ENCODE measurements around the genes NAT8 and STAMBP.

DNA sequence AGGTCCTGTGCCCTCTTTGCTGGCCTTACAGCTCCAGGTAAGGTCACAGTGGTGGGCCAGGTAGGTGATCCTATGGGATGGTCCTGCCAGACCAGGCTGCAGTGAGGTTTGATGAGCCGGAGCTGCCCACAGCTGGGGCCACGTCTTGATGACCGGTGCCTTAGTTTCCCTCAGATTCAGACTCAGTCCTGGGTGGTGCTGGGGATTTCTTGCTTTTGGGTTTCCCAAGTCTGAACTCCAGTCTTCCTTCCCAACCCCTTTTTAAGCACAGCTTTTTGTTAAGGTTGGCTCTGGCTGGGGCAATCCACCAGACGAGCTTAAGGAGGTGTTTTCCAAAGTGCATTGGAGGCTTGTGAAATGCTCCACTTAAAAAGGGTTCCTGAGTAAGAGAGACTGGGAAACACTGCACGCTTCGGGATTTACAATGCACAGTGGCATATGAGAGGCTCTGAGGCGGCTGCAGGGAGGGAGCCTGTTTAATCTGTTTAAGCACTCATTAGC lies 127.5 kb downstream of the DYSF start:
- RAMPAGE, long total RNA: no peak
- RRBS: no CpG with 5 or more reads among the region's 7 CpGs

- RAMPAGE, long total RNA: no peak
- RRBS: no CpG with 5 or more reads among the region's 8 CpGs
These were observed 138.7 kb downstream of the DYSF start for GRCh38 chr2:71605178-71605596.

DNA sequence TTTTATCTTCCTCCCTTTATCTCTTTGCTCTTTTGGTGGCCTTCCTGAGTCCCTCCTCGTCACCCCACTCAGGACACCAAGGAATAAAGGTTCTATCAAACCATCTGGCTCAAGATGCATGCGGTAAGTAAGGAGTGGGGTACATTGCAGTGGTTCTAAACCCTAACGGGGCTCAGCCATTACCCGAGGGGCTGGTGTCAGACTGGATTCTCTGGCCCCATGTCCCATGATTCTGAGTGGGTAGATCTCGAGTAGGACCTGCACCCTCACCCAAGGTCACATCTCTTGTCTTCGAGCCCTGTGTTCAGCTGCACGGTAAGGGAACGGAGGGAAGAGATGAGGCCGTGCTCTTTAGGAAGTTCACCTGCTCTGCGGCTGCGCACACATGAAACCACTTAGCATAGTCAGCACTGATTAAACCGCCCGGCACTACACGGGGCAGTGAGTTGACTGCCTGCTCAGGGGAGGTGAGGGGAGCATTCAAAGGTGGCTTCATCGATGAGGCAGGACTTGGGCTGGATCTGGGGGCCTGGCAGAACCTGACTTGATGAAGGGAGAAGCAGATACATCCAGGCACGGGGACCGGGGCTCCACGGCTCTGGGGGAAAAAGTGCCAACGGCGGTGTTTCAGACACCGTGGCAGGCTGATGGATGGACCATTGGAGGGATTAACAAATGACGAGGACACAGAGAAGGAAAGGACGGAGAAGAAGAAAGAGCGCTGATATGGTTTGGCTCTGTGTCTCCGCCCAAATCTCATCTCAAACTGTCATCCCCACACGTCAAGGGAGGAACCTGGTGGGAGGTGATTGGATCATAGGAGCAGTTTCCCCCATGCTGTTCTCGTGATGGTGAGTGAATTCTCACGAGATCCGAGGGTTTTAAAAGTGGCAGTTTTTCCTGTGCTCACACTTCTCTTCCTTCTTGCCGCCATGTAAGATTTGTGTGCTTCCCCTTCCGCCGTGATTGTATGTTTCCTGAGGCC lies 248.7 kb downstream of the CYP26B1 start:
- RAMPAGE, long total RNA: no peak
- RRBS: no CpG with 5 or more reads among the region's 32 CpGs

- RAMPAGE, long total RNA: no peak
- RRBS: no CpG with 5 or more reads among the region's 6 CpGs
These were observed 221.7 kb downstream of the CYP26B1 start for GRCh38 chr2:71926025-71926382.

DNA sequence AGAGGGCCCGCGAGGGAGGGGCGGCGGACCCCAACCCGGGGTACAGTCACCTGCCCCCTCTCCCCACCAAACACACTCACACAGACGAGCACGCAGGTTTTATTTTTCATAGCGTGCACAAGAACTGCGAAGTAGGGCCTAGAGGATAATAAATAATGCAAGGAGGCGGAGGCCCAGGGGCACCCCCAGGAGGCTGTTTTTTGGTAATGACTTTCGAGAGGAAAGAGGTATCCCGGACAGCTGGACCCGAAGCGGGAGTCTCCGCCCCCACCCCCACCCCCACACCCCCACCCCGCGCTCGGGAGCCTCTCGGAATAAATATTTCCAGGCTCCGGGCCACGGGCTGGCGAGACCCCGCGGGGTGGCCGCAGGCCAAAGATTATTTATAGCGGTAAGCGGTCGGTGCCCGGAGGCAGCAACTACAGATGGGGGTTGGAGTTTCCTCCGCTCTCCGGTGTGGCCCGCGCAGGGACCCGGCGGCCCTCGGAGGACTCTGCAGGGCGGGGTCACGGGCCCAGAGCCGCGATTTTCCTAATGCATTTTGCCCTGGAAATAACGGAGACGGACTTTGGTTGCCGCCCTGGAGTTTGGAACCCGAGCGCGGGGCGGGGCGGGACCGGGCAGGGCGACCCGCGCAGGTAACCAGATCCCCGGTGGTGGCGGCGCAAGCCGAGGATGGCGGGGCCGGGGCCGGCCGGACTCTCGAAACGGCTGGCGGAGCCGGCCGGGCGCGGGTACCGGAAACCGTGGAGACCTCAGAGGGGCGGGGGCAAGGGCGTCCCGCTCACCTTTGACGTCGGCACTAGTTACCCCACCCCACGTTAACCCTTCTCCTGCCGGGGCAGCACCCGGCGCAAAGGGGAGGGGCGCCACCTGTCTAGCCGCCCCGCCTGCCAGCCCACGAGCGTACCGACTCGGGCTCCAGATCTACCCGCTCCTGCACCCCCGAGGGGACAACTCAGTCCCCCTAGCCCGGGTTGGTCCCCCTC lies 3.1 kb downstream of the CYP26B1 start:
- RAMPAGE, long total RNA: no peak
- RRBS: 3% methylated on average over 26 of the region's 88 CpGs

- RAMPAGE, long total RNA: no peak
- RRBS: no CpG with 5 or more reads among the region's 4 CpGs
These were observed 155.3 kb upstream of the CYP26B1 start for GRCh38 chr2:72302600-72303644.

DNA sequence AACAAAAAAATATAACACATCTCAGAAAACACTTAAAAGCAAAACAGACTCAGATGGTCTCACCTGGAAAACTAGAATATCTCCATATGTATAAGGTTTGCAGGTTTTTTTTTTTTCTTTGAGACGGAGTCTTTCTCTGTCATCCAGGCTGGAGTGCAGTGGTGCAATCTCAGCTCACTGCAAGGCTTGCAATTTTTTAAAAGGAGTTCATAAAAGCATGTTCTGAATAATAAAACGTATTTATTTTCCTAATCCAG lies 132.7 kb downstream of the EXOC6B start:
- RAMPAGE, long total RNA: no peak
- RRBS: no CpG with 5 or more reads among the region's 2 CpGs

DNA sequence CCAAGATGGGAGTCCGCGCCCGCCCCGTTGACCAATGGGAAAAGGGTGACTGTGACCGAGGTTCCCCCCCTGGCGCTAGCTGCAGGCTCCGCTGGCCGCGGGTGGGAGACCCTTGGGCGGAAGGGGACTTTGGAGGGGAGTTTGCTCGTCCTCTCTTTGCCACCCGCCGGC lies 219 bp downstream of the SFXN5 start:
- RAMPAGE, long total RNA: no peak
- RRBS: no CpG with 5 or more reads among the region's 13 CpGs

GRCh38 chr2:73233902-73234094 lies 310 bp upstream of the CCT7 start:
- RAMPAGE, long total RNA: no peak
- RRBS: no CpG with 5 or more reads among the region's 6 CpGs

DNA sequence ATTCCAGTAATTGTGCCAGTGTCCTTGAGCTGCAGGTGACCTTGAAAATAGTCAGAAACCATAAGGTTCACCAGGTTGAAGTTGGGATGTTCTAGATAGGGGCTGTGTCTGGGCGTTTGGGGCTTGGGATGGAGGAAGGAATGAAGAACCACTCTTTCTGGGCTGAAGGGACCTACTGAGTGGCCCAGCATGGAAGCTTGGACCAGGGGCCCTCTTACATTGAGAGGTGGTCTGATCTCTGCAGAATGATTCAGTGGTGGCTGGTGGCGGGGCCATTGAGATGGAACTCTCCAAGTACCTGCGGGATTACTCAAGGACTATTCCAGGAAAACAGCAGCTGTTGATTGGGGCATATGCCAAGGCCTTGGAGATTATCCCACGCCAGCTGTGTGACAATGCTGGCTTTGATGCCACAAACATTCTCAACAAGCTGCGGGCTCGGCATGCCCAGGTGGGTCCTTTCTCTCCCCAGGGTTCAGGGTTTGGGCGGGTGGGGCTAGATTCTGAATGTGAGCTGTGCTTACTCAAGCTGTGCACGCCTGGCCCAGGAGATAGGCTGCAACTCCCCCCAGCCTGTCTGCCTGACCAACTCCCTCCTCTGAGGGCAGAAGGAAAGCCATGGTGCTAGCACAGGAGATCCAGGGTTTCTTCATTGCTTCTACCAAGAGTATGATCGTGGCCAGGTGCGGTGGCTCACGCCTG lies 17.0 kb downstream of the CCT7 start:
- RAMPAGE, long total RNA: no peak
- RRBS: no CpG with 5 or more reads among the region's 11 CpGs

DNA sequence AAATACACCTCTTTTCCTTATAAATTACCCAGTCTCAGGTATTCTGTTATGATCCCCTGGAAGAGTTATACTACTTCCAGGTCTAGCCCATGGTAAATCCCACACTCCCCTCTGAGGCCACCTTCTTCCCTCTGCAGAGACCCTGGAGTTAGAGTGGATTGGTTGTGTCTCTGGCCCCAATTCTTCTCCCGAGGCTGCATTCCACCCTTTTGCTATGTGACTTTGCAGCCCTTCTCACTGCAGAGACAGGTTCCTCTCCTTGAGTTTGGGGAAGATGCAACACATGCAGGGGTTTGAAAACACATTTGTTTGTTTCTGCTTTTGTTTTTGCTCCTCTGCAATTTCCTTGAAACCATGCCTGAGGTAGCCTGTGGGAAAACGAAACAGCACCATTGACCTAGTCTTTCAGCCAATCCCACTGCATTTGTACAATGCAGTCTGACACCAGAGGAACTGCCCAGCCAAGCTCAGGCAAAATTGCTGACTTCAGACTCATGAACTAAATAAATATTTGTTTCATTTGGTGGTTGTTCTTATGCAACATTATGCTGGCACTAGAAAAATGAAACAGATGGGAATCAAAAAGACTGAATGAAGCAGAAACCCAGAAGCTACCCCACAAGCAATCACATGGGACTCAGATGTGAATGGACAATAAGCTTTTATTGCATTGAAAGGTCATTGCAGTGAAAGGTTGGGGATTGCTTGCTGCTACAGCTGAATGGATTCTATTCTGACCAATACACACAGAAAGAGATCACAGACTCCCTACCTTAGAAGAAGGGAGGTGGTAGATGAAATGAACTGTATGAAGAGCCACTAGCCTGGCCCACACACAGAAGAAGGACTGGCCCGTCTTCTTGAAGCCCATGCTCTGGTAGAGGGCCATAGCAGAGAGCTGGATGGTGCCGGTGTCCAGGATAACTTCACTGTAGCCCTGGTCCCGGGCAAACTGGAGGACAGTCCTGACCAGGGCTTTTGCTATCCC lies 1.7 kb downstream of the NAT8 start:
- RAMPAGE, long total RNA: no peak
- RRBS: no CpG with 5 or more reads among the region's 5 CpGs

- RAMPAGE, long total RNA: no peak
- RRBS: no CpG with 5 or more reads among the region's 4 CpGs
These were observed at the start of gene NAT8 for GRCh38 chr2:73642322-73642617. Gene NAT8, minus strand, starts transcription at chr2:73642422.

GRCh38 chr2:73684986-73685332 lies 42.7 kb upstream of the NAT8 start:
- RAMPAGE, long total RNA: no peak
- RRBS: no CpG with 5 or more reads among the region's 8 CpGs

- RAMPAGE, long total RNA: start-site peak on the plus strand at chr2:73828956-73829012, 418 and 524 reads in 2 replicates
- RRBS: no CpG with 5 or more reads among the region's 53 CpGs
These were observed at the start of gene STAMBP for GRCh38 chr2:73828506-73829700. Gene STAMBP, plus strand, starts transcription at chr2:73828961.

GRCh38 chr2:73913203-73913881 lies 13.3 kb upstream of the DGUOK start:
- RAMPAGE, long total RNA: no peak
- RRBS: no CpG with 5 or more reads among the region's 6 CpGs

GRCh38 chr2:73916569-73917019 lies 10.1 kb upstream of the DGUOK start:
- RAMPAGE, long total RNA: no peak
- RRBS: no CpG with 5 or more reads among the region's 4 CpGs

DNA sequence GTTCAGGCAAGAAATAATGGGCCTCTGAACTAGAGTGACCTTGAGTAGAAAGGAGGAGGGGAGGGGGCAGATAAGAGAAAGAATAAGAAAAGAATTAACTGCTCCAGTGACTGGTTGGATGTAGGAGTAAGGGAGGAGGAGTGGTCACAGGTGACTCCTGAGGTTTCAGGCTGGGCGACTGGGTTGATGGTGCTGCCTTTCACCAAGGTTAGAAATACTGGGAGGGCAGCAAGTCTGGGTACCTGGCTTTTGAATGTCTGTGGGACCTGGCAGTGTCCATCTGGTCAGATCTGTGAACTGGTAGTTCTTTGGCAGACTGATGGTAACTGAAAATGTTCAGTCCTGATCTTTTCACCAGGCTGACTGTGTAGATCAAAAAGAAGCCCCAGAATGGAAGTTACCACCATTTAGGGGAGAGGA lies 69.5 kb downstream of the TET3 start:
- RAMPAGE, long total RNA: no peak
- RRBS: no CpG with 5 or more reads among the region's 1 CpG

DNA sequence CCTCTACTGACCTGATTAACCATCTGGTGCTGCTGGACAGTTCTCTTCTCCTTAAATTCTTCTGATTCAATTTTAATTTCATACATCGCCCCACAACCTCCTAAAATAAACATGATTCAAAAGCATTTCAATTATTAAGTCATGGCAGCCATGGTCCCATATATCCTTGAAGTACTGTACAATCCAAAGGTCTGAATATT lies 5.6 kb downstream of the BOLA3 start:
- RAMPAGE, long total RNA: no peak
- RRBS: no CpG with 5 or more reads among the region's 1 CpG

- RAMPAGE, long total RNA: no peak
- RRBS: no CpG with 5 or more reads among the region's 8 CpGs
These were observed 3.0 kb upstream of the MOB1A start for GRCh38 chr2:74181562-74182291.

DNA sequence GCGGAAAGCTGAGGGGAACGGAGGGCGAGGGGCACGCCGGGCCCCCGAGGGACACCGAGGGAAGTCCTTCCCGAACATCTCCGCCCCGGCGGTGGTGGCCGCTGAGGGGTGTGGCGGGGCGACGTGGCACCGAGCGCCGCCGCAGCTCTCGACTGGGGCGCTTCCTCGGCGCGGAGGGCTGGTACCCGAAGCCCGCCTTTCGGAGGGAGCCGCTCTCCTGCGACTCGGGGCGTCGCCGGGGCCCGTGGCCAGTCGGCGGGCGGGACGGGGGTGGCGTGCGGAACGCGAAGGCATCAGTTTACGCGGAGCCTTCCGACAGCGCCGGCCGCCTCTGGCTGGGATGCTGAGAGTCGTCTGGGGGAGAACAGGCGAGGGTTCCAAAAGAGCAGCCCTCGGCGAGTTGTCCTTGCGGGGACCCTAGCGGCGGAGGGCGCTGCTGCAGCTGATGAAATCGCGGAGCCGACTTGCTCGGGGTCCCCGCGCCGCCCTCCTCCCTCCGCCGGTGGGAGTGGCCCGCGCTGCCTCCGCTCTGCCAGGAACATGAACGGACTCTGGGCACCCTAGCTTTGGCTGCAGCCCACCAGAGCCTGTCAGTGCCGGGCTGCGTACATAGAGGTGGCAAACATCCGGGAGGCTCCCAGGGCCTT lies 478 bp downstream of the MTHFD2 start:
- RAMPAGE, long total RNA: no peak
- RRBS: under 1% methylated on average over 22 of the region's 72 CpGs

All from kidney epithelial cell (primary cell).